Cardiac muscle cell (in vitro differentiated cells and primary cell): ENCODE measurements around a stretch of chr2.

DNA sequence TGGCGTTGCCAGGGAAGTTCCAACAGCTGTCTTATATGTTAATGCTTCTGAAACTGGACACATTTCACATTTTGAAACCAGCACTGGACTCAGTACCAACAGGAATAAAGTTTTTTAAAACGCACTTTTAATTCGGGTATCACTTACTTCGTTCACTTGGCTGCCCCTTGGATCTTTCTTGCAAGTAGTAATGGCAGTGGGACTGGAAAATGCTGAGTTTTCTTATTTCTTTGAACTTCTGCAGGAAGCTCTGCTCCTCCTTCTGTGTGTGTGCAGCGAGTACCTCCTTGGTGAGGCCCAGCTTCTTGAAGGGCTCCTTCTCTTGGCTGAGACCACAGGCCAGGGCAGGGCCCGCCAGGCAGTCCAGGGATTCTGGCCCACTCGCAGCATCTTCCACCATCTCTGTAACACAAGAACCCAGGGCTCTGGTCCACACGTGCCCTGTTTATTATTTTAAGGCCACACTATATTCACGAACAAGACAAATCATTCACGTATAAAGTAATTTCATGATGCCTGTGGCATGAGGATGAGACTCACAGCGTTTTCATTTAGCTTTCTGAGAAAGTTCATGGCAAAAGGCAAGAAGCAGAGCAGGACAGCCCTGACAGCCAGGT lies 15.8 kb upstream of the HES6 start:
- RAMPAGE, long total RNA: no peak
- RRBS: no CpG with 5 or more reads among the region's 11 CpGs

- RAMPAGE, long total RNA: no peak
- RRBS: no CpG with 5 or more reads among the region's 12 CpGs
Measured at GRCh38 chr2:238258070-238258787, 18.4 kb upstream of the HES6 start.

DNA sequence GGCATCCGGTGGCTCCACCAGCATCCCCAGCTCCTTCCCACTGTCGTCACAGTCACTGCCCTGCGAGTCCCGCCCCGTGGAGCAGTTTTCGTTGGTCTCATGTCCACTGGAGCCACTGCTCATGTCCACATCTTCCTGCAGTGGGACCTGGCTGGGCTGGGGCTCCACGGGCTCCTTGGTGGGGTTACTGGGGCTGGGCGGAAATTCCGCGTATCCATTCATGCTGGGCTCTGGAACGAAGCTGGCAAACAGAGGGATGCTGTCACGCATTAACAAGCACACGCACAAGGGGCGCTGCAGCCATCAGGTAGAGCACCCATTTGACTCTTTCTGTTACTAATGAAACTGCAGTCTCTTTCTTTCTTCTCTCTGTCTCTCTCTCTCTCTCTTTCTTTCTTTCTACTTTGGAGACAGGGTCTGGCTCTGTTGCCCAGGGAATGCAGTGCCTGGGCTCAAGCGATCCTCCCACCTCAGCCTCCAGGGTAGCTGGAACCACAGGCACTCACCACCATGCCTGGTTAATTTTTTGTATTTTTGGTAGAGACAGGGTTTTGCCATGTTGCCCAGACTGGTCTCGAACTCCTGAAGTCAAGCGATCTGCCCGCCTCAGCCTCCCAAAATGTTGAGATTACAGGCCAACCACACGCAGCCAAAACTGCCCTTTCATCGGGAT lies 10.6 kb downstream of the PER2 start:
- RAMPAGE, long total RNA: no peak
- RRBS: no CpG with 5 or more reads among the region's 20 CpGs

DNA sequence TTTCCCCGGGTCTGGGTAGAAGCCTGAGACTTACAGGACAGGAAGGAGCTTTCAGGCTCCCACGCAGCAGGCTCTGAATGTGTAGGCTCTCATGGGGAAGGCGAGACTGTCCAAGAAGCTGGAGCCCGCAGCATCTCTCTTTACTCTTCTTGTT lies 1.3 kb upstream of the PER2 start:
- RAMPAGE, long total RNA: no peak
- RRBS: no CpG with 5 or more reads among the region's 4 CpGs

DNA sequence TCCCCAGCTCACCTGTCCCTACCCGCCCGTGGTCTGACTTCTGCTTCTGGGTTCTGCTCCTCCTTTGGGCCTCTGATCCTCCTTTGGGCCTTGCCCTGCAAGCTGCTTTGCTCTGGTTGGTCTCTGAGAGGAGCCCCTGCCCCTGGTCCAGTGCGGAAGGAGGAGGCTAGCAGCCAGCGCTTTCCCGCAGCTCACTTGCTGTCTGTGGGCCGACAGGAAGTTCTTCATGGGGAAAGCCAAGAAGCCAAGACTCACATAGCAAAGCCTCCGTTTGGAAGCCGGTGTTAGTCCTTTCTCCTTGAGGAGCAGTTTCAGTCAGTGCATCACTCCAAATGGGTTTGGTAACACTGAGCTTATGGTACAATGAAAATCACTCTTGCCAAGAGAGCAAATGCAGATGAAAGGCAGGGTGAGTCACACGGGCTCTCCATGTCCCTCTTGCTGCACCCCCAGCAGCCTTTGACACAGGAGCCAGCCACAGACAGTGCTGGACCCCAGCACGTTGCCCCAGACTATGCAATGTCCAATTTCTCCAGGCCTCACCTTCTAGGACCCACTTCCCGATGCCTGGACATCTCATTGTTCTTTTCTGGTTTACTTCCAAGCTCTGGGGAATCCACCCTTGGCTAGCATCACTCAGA lies 174.7 kb downstream of the ASB1 start:
- RAMPAGE, long total RNA: no peak
- RRBS: no CpG with 5 or more reads among the region's 11 CpGs

GRCh38 chr2:238848791-238849282 lies 952 bp downstream of the TWIST2 start:
- RAMPAGE, long total RNA: no peak
- RRBS: 1% methylated on average over 17 of the region's 48 CpGs

DNA sequence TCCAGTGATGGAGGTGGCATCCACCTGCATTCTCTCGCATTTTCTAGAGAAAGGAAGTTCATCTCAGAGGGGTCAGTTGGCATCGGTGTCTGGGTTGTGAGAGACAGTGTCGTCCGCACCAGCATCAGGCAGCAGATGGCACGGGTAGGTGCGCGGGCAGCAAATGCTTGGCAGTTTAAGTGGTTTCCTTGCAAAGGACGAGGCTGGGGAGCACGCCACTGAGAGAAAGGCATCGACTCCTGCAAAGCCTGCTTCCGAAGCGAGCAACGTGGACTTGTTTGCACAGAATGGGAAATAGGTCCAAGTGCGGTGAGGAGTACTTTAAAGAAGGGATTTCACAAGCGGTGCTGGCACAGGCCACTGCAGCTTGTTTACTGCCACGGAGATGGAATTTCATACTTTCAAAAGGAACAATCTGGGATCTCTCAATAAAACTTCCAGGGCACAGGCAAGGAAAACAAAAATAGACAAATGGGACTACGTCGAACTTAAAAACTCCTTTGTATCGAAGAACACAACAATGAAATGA lies 21.1 kb downstream of the TWIST2 start:
- RAMPAGE, long total RNA: no peak
- RRBS: no CpG with 5 or more reads among the region's 19 CpGs

- RAMPAGE, long total RNA: no peak
- RRBS: no CpG with 5 or more reads among the region's 7 CpGs
Measured at GRCh38 chr2:238902719-238903508, 55.0 kb downstream of the TWIST2 start.

DNA sequence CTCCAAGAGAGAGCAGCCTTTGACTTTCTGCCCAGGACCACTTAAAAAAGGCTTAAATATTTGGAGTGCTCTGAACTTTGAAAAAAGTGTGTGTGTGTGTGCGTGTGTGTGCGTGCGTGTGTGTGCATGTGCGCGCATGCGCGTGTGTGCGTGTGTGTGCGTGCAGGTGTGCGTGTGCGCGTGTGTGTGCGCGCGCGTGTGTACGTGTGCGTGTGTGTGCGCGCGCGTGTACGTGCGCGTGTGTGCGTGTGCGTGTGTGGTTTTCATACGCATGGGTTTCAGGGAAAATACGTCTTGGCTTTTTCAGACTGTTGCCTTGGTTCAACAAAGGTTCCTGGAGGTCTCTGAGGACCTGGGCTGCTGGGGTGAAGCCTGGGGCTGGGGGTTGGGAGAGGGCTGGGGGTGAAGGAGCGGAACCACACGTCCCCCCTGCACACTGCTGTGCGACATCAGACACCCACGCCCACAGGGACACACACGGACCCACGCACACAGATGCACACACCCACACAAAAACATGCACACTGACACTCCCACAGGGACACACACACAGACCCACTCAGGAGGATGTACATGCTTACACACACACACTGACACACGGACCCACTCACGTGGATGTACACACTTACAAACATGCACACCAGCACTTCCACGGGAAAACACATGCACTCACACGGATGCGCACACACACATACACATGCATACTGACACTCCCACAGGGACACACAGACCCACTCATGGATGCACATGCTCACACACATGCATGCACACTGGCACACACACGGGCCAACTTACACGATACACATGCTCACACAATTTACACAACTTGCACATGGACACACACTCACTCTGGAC lies 58.1 kb downstream of the TWIST2 start:
- RAMPAGE, long total RNA: no peak
- RRBS: no CpG with 5 or more reads among the region's 42 CpGs

- RAMPAGE, long total RNA: no peak
- RRBS: no CpG with 5 or more reads among the region's 10 CpGs
Measured at GRCh38 chr2:238938933-238939723, 91.2 kb downstream of the TWIST2 start.

DNA sequence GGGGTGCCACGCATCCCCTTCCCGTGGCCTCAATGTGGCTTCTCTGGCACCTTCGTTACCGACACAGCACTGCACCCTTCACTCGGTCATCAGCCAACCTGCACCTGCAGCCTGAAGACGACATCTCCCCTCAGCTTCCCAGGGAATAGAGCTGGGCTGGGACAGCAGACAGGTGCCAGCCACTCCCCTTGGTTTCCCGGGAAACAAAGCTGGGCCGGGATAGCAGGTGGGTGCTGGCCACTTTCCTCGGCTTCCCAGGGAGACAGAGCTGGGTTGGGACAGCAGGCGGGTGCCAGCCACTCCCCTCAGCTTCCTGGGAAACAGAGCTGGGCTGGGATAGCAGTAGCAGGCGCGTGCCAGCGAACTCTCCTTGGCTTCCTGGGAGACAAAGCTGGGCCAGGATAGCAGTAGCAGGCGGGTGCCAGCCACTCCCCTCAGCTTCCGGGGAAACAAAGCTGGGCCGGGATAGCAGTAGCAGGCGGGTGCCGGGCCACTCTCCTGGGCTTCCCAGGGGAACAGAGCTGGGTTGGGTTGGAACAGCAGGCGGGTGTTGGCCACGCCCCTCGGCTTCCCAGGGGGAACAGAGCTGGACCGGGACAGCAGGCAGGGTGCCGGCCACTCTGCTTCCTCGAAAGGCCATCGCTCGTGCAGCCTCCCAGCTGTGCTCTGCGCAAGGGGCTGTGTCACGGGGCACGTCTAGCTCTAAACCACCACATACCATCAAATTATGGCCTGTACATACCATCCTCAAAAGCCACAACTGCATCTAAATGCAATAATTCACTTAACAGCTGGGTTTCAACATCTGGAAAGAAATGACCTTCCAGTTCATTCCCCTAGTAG lies 228.0 kb downstream of the TWIST2 start:
- RAMPAGE, long total RNA: no peak
- RRBS: 62% methylated on average over 3 of the region's 29 CpGs

GRCh38 chr2:239092807-239093211 lies 244.9 kb downstream of the TWIST2 start:
- RAMPAGE, long total RNA: no peak
- RRBS: no CpG with 5 or more reads among the region's 16 CpGs

DNA sequence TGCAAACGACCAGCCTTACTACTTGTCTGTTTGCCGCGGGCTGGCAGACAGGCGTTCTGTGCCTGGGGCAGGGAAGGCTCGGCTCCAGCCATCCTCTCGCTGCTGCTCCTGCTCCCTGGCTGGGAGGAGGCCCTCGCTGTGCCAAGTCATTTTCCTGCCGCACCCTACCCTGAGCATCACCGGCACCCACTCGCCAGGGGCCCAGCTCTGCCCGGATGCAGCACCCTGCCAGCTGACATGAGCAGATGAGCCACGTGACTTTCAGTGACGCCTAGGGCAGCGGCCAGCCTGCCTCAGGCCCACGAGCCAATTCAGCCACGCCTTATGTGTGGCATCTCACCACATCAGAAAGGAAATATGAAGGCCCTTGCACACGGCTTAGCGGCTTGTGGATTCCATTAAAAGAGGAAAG lies 250.4 kb downstream of the TWIST2 start:
- RAMPAGE, long total RNA: no peak
- RRBS: no CpG with 5 or more reads among the region's 18 CpGs

DNA sequence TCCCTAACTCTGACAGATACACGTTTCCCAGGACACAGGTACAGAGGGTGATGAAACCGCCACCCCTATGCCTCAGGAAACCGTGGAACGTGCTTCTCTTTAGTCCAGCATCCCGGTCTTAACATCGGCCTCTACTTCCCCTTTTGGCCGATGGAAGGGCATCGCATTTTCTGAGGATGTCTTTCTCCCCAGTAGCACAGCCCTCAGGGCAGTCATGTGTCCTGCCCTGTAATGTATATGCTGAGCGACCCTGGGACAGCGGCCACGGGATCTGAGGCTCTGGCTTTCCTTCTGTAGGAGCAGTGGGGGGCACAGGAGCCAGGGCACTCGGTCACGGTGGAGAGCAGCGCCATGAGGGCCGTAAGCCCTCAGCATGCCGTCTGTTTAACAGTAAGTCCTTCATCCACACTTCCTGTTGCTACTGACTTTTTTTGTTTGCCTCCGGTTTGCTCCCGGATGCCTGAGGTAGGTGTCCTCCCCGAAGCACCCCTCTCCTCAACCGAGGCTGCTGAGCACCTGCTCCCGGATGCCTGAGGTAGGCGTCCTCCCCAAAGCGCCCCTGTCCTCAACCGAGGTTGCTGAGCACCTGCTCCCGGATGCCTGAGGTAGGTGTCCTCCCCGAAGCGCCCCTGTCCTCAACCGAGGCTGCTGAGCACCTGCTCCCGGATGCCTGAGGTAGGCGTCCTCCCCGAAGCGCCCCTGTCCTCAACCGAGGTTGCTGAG lies 169.5 kb downstream of the HDAC4 start:
- RAMPAGE, long total RNA: no peak
- RRBS: no CpG with 5 or more reads among the region's 33 CpGs

DNA sequence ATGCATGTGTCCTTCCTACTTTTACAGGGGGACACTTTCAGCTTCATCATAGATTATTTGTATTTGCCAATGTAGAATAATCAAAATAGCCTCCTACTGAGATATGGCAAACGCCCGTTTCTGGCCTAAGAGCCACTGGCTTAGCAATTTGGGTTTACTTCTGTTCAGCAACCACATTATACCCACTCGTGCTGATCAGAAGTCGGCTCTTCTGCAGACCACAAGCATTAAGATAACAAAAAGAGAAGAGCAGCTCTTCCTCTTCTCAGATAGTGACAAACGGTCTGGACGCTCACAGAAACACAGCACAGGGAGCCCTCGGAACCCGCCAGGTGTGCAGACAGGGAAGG lies 164.1 kb downstream of the HDAC4 start:
- RAMPAGE, long total RNA: no peak
- RRBS: no CpG with 5 or more reads among the region's 8 CpGs

DNA sequence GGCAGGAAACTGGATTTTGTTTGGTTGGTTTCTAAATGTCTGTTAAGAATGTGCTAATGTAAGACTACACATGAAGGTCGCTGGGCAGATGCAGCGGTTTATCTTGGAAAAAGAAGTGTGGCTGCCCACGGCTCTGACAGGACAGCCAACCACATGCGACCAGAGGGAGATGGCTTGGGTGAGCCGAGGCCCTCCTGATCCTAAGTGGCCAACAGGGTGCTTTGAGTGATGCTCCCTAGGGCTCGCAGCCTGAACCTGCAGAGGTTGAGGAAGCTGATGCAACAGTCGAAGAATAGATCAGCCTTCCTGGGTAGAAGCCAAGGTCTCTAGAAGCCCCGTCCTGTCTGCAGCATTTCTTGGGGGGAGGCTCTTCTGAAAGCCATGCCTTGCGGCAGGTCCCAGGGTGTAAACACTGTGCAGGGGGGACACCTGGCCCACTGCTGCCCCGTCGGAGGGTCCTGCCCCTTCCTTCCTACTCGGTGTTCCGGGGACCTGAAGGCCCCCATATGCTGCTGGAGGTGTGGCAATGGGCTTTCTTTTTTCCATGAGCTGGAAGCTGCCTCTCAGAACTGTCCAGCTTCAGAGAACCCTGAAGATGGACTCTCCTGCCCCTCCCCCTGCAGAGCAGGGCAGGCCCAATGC lies 136.3 kb downstream of the HDAC4 start:
- RAMPAGE, long total RNA: no peak
- RRBS: no CpG with 5 or more reads among the region's 13 CpGs

GRCh38 chr2:239267976-239268669 lies 132.7 kb downstream of the HDAC4 start:
- RAMPAGE, long total RNA: no peak
- RRBS: no CpG with 5 or more reads among the region's 7 CpGs

DNA sequence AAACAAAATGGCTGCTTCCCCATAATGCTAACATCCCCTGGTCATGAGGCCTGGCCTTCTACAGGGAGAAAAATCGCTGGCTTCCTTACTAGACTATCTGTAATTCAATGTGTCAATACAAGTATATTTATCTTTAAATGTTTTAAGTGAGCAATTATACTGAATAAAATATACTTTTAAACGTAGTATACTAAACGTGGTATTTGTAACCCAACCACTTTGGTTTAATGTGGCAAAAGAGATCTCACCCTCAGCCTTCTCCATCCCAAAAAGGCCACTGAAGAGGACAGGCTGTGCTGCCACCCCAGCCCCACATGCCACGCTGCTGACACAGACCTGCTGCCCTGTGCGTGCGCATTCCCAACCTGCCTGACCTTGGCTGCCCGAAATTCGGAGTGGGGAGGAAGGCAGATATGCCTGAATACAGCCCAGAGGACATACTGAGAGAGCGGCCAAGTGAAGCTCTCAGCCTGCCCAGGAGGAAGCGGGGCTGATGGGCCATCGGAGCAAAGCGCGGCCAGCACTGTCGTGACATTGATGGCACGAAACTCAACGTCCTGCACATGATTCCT lies 70.1 kb downstream of the HDAC4 start:
- RAMPAGE, long total RNA: no peak
- RRBS: no CpG with 5 or more reads among the region's 16 CpGs

GRCh38 chr2:239339959-239340656 lies 60.7 kb downstream of the HDAC4 start:
- RAMPAGE, long total RNA: no peak
- RRBS: no CpG with 5 or more reads among the region's 5 CpGs

- RAMPAGE, long total RNA: start-site peak on the plus strand at chr2:239401720-239401780, 37 and 56 reads in 2 replicates
- RRBS: 3% methylated on average over 38 of the region's 84 CpGs
Measured at GRCh38 chr2:239401488-239402285, 867 bp upstream of the HDAC4 start.